Spleen (tissue), 7 donors: ENCODE data around the gene SLC25A18.

- PRO-cap, 4 experiments: no peak in any of the 4 experiments
- RAMPAGE, long total RNA, 4 experiments: no peak in any of the 4 experiments
These were observed 4461.9 kb upstream of the OR11H1 start for GRCh38 chr22:11065895-11066599.

- PRO-cap, 4 experiments: no peak in any of the 4 experiments
- RAMPAGE, long total RNA, 4 experiments: no peak in any of the 4 experiments
These were observed 3898.0 kb upstream of the OR11H1 start for GRCh38 chr22:11629610-11630731.

DNA sequence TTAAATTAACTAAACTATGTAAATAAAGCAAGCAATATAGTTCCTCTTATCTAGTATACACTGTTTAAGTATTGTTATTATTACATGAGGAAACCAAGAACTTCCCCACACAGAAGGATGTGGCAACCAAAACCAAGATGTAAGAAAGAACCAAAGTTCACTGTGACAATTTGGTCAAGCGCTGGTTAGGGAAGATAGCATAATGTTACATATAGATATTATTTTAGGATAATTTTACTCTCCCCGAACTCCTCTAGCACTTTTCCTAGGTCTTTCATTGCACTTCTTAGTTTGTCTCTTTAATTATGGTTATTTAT, 103.2 kb downstream of the XKR3 start:
- PRO-cap, 4 experiments: no peak in any of the 4 experiments
- RAMPAGE, long total RNA, 4 experiments: no peak in any of the 4 experiments

- PRO-cap, 4 experiments: no peak in any of the 4 experiments
- RAMPAGE, long total RNA, 4 experiments: no peak in any of the 4 experiments
These were observed 44.5 kb upstream of the XKR3 start for GRCh38 chr22:16869706-16870087.

- PRO-cap, 4 experiments: peak in 2 of 4 experiments; most common plus-strand start chr22:17086489 (in 1); most common minus-strand start chr22:17086473 (in 1)
- RAMPAGE, long total RNA, 4 experiments: no peak in any of the 4 experiments
These were observed 1.6 kb downstream of the IL17RA start for GRCh38 chr22:17086238-17086987.

DNA sequence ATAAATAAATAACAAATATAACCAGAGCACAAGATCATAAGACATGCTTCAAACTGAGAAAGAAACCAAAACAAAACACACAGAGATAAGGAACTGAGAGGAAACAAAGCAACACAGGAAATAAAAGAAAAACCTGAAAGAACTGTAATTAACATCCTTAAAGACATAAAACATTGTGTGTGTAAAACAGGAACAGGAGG, 2.5 kb downstream of the ADA2 start:
- PRO-cap, 4 experiments: no peak in any of the 4 experiments
- RAMPAGE, long total RNA, 4 experiments: no peak in any of the 4 experiments

DNA sequence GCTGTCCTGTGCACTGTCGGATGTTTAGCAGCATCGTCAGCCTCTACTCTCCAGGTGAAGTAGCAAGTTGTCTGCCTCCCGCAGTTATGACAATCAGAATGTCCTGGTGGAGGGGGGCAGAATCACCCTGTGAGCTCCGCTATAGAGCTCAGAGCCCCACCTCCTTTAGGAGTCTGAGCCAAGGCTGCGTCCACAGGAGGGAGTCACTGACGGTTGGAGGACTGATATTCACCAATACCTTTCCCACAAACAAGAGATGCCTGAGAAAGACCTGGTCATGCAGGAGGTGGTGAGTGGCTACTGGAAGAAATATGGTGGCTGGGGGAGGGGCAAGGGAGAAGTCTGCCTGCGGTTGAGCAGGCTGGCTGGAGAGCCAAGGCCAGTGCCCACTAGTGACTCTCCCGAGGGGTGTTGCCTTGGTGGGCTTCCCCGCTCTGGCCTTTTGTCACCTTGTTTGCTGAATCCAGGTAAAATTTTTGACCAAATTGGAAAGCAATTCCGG, 41.8 kb upstream of the ADA2 start:
- PRO-cap, 4 experiments: no peak in any of the 4 experiments
- RAMPAGE, long total RNA, 4 experiments: no peak in any of the 4 experiments

DNA sequence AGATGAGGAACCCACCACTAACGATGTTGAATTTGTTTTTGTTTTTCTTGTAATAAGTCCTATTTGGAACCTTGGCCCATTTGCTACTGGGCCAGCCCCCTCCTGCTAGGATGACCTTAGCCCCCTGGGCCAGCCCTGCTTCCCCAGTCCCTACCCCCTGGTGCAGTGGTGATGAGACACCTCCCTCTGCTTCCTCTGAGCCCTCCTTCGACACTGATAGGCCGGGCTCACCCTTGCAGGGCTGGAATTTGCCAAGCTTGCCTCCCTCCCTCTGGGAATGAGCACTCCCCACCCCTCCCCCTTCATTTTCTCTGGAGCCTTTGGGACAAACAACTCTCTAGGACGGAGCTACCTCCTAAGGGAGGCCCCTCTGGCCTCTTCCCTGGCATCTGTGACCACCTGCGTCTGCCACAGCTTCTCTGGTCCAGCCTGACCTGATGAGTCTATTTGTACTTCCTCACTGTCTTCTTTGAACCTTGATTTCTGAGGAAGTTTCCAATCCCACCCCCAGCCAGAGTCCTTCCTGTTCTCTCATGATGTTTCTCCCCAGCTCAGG, 53.2 kb upstream of the ADA2 start:
- PRO-cap, 4 experiments: peak in 1 of 4 experiments; most common plus-strand start position 305 of the sequence (in 1)
- RAMPAGE, long total RNA, 4 experiments: no peak in any of the 4 experiments

DNA sequence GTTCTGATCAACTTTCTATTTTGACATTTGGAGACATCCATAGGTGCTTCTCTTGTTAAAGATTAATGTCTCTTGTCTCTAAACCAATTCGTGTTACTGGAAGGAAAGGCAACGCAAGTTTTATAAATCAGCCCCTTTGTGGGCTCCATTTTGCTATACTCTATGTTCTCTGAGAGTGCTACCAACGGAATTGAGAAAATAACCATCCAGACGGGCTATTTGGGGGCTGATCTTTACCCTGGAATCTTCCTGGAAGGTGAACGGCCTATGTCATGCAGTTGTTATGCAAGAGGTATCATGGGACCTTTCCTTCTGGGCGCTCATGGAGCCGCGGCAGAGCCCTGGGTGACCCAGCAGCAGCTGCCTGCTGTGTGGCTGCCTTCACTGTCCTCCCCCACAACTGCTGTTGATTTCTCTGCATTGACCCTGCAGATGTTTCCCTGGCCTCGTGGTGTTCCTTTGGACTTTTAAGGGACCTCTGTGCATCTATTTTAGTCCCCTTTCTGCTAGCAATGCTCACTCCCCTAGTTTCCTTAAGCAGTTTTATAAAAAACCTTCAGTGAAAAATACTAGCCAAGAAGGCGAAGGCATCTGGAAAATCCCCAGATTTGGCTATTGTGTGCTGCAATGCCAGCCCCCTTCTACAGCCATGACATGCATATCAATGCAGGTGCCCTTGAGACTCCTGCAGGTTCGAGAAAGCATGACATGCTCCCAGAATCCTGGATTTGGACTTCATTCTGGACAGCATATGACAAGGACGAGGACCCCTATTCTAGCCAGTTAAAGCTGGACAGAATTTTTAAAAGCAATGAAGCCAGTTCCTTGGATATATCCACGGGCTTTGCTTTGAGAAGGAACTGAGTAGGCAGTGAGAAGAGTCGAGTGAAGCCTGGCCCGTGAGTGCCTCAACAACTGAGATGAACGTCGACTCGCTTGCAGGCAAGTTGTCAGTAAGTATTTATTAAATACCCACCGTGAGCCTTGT, at the start of gene SLC25A18:
Gene SLC25A18 (plus strand): TSS at position 738 of the 988 bp plus-strand sequence.
- PRO-cap, 4 experiments: peak in 3 of 4 experiments; most common plus-strand start position 494 of the sequence (in 3); most common minus-strand start position 402 of the sequence (in 2)
- RAMPAGE, long total RNA, 4 experiments: start-site peak on the plus strand in 4 of 4 experiments, centred at positions 529 to 691 of the sequence, 8 to 20 reads per replicate

DNA sequence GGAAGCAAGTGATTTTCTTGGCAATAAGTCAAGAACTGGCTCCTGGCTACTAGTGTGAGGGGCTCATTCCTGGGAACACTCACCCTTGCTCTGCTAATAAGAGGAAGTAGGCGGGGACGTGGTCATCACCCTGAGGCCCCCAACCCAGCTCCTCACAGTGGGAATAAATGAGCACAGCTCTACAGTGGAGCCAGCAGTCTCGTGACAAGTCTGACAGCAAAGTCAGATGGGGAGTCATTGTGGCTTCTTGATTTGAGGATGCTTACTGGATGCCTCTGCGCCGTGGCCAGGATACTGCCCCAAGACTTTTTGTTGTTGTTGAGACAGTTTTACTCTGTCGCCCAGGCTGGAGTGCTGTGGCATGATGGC, 6.9 kb downstream of the SLC25A18 start:
- PRO-cap, 4 experiments: peak in 3 of 4 experiments; most common plus-strand start position 193 of the sequence (in 3)
- RAMPAGE, long total RNA, 4 experiments: no peak in any of the 4 experiments

- PRO-cap, 4 experiments: no peak in any of the 4 experiments
- RAMPAGE, long total RNA, 4 experiments: no peak in any of the 4 experiments
These were observed 26.4 kb downstream of the SLC25A18 start for GRCh38 chr22:17589551-17590255.

DNA sequence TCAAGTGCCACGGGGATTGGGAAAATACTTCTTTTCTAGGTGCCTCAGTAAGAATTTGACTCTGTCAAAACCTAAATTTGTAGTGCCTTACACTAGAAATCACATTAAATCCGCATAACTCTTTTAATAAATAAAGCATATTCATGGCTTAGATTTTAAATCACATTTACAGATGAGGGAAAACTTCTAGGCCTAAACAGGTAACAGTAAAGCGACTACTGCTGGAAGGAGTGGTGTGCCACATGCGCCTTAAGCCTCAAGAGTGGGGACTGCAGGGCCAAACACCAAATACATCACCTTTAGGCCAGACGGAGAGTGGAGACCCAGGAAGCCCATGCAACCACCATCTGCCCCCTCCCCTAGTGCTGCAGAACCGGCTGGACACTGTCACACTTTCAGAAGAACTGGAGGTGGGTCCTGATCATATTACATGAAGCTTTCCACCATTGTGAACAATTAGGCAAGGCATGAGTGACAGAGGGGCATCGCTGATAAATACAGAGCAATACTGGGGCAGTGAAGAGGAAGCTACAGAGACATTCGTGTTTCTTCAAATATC, 28.8 kb downstream of the SLC25A18 start:
- PRO-cap, 4 experiments: no peak in any of the 4 experiments
- RAMPAGE, long total RNA, 4 experiments: no peak in any of the 4 experiments

- PRO-cap, 4 experiments: no peak in any of the 4 experiments
- RAMPAGE, long total RNA, 4 experiments: no peak in any of the 4 experiments
These were observed 32.6 kb downstream of the BID start for GRCh38 chr22:17741578-17742094.

DNA sequence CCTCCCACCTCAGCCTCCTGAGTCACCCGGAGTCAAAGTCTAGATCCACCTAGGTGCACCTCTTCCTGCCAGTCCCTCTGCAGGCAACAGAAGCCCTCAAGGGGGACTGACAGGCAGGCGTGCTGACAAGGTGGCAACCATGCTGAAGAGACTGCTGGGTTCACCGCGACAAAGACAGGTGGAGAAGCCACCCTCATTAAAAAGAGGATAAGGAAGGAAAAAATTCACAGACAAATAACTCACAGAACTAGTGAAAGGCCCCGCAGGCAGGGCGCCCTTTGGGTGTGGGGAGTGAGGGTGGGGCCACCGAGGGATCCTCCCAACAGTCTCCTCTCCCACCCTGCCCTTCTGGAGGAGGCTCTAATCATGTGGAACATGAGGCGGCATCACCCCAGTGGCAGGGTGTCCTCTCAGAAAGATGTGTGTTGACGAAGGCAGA, 91.0 kb upstream of the BID start:
- PRO-cap, 4 experiments: no peak in any of the 4 experiments
- RAMPAGE, long total RNA, 4 experiments: no peak in any of the 4 experiments

DNA sequence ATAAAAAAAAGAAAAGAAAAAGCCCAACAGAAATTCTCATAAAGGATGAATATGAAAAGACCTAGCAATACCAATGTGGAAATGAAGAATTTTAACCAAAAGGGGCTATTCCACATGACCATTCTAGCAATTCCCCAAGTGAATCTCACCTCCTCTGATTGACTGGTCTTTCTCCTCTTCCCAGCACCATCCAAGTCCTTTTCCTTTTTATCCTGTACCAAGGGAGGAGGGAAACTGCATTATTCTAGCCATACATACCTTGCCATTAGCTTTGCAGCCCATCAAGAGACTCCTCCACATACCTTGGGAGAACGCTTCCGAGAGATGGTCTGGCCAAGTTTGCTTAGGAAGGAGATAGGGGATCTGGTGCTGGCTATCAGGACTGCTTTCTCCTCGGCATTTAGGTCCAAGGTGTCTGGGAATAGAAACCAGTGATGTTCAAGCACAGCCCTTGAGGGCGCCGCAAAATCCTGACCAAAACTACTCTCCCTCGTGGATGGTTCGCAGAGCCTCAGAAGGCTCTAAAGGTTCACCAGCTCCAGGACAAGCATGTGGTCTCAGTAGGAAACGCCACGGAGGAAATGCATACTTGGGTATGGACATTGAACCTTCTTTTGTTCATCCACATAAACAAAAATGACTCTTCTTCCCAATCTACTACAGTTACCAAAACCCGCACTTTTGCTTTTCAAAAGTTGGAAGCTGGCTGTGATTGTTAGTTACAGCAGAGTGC, 112.9 kb upstream of the BID start:
- PRO-cap, 4 experiments: no peak in any of the 4 experiments
- RAMPAGE, long total RNA, 4 experiments: no peak in any of the 4 experiments

DNA sequence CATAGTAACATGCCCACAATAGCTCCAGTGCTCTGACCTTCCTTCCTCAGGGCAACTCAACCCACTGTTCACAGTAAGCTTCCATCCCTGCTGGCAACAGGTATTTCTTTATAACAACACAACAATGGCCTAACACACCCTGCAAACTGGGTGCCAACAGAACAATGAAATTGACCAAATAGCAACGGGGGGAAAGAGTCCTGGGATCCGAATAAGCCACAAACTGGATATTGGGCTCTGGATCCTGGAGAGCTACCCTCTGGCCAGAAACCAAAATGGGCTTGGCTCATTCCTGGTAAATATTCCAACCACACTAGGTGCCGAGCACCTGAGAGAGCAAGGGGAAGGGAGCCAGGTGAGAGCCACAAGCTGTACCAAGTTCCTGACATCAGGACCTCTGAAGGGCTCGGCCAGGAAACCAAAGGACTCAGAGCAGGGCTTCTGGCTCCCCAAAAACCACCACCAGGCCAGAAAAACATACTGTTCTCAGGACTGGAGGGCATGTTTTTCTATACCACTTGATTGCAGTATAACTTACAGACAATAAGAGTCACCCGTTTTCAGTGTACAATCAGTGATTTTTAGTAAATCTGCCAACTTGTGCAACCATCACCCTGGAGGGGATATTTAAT, 99.4 kb downstream of the MICAL3 start:
- PRO-cap, 4 experiments: no peak in any of the 4 experiments
- RAMPAGE, long total RNA, 4 experiments: no peak in any of the 4 experiments

- PRO-cap, 4 experiments: no peak in any of the 4 experiments
- RAMPAGE, long total RNA, 4 experiments: no peak in any of the 4 experiments
These were observed 82.4 kb downstream of the MICAL3 start for GRCh38 chr22:17941808-17942564.

GRCh38 chr22:17952277-17952601, 72.1 kb downstream of the MICAL3 start:
- PRO-cap, 4 experiments: no peak in any of the 4 experiments
- RAMPAGE, long total RNA, 4 experiments: no peak in any of the 4 experiments

DNA sequence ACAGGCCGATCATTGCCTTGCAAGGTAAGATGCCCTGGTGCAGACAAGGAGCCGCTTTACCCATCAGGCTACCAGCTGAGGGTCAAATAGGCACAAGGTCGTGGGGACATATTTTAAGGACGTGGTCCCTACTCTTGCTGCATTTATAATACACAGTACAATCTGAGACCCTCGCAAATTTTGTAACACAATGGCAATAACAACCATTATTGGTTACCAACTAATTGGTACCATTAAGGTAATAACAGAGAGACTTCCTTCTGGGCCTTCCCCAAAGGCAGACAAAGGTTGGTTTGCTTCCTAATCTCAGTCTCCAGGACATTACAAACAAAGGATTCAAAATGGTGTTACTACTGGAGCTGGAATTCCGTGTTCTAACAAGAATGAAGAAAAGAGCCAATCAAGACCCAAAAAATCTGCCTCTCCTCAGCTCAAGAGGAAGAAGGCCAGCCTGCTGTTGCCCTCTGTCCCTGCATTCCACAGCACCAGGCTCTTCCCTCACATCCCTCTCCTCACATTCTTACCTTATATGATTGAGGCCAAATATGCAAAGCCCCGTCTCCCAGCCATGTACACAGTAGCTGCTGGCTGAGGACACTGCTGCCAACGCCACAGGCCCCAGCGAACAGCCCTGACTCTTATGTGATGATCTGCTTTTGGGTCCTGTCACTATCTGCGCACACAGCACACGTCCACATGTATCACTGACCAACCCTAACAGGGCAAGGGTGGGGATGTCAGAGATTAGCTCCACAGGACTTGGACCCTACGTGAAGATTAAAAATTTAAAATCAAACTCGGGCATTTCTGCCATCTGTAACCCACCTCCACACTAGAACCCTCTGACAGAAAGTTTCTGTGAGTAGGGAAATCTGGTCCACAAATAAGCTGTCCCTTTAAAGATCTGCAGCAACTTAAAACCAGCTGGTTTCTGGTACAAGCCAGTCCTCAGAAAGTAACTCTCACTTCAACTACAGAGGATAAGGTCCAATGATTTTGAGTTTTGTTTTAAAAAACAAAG, 60.3 kb downstream of the MICAL3 start:
- PRO-cap, 4 experiments: no peak in any of the 4 experiments
- RAMPAGE, long total RNA, 4 experiments: start-site peak on the minus strand in 1 of 4 experiments, centred at position 693 of the sequence, 10 reads per replicate

DNA sequence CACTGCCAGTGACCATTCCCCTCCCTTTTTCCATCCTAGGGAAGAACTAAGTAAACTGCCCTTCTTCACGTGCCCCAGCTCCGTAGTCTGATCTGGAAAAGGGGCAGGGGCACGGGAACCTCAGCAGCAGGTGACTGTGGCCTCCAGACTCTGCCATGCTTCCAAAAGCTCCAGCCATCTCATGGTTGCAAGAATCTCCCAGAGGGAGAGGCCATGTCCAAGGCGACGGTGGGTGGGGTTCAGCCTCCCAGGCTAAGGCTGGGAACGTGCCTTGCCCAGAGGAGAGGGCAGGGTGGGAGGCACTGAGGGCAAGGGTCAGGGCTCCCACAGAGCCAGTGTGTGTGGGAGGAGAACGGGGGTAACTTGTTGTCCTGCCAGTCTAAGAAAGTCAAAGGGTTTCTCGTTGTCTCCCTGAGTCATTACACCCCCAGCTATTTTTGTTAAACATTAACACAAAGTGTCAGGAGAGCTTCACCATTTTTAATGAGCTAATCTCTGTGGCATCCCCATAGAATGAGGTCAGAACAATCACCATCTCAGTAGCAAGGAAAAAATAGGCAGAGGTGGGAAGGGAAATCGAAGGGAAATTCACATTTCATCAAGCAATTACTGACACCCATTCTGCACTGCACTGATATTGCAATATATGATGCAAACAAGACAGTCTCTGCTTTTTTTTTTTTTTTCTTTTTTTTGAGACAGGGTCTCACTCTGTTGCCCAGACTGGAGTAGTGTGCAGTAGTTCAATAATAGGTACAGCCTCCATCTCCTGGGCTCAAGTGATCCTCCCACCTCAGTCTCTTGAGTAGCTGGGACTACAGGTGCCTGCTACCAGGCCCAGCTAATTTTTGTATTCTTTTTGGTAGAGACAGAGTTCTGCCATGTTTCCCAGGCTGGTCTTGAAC, 16.5 kb upstream of the PEX26 start:
- PRO-cap, 4 experiments: no peak in any of the 4 experiments
- RAMPAGE, long total RNA, 4 experiments: no peak in any of the 4 experiments